Peritoneum (tissue), 1 donor: ENCODE results near the gene XKR3.

DNA sequence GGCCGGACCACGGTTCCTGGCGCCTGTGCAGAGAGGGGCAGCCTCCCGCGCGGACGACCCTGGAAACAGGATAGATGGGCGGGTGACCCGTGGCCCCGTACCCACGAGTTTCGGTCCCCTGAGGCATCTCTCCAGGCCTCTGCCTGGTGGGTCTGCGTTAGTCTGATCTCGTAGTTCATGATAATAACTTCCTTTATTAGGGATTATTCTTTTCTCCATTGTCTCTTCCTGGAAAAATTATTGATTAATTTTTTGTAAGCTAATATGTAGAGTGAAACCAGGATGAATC lies 2925.4 kb upstream of the OR11H1 start:
- PRO-cap, result no peak

DNA sequence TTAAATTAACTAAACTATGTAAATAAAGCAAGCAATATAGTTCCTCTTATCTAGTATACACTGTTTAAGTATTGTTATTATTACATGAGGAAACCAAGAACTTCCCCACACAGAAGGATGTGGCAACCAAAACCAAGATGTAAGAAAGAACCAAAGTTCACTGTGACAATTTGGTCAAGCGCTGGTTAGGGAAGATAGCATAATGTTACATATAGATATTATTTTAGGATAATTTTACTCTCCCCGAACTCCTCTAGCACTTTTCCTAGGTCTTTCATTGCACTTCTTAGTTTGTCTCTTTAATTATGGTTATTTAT lies 103.2 kb downstream of the XKR3 start:
- PRO-cap, result no peak

DNA sequence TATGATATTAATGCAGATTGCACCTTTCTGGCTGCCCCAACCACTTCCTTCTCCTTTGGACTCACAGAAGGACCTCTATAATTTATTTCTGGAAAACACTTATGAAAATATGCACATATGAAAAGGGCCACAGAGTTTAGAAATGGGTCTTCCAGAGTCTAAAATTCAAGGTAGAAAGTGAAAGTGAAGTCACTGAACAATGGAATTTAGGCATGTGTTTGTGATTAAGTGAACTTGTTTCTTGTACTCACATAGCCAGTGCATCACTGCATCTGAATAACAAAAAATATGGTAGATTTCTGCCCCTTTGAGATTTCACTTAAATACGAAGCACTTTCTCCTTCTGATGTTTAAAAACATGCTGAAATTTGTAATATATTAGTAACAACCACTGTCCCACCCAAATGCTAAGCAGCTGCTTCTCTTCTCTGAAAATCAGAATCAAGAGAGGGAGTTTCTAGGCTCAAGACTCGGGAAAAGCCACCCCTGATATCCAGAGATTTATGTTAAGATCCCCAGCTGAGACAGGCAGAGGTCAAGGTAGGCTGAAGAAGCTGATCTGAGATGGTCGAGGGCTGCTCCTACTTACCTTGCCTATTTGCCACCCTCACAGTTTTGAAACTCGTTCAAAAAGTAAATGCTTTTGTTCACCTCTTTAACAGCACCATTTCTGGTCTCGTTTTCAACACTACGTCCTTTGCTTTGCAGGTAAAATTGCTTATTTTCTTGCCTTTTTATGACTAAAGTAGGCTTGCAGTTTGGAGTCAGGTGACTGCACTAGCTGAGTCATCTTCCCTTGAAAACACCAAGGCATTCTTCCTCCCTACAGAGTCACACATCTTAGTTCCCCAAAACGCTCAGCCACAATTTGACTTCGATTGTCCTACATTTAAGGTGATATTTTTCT lies at the start of gene XKR3:
Gene XKR3, minus strand, starts transcription at position 710 of the 907 bp plus-strand sequence.
- PRO-cap, result no peak

DNA sequence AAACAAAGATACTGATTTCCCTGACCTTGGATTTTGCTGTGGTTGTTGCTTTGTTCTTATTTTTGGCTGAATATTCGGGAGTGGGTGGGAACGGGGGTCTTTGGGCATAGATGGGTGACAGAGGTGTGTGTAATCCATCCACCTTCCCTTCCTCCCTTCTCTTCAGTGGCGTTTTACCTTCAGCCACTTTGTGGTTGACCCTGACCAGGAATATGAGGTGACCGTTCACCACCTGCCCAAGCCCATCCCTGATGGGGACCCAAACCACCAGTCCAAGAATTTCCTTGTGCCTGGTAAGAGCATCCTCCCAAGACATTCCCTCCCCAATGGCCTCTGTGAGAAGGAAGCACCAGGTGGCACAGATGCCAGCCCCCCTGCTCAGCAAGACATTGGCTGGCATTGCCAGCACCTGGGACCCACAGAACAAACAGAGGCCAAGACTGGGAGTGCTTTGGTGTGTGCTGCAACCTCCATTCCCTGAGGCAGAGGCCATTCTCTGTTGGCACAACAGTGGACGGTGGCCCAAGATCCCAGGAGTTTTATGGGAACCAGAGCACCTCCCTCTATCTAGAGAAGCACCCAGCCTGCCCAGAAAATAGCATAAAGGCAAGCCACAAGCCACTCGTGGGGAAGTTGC lies 15.5 kb downstream of the IL17RA start:
- PRO-cap, result no peak

DNA sequence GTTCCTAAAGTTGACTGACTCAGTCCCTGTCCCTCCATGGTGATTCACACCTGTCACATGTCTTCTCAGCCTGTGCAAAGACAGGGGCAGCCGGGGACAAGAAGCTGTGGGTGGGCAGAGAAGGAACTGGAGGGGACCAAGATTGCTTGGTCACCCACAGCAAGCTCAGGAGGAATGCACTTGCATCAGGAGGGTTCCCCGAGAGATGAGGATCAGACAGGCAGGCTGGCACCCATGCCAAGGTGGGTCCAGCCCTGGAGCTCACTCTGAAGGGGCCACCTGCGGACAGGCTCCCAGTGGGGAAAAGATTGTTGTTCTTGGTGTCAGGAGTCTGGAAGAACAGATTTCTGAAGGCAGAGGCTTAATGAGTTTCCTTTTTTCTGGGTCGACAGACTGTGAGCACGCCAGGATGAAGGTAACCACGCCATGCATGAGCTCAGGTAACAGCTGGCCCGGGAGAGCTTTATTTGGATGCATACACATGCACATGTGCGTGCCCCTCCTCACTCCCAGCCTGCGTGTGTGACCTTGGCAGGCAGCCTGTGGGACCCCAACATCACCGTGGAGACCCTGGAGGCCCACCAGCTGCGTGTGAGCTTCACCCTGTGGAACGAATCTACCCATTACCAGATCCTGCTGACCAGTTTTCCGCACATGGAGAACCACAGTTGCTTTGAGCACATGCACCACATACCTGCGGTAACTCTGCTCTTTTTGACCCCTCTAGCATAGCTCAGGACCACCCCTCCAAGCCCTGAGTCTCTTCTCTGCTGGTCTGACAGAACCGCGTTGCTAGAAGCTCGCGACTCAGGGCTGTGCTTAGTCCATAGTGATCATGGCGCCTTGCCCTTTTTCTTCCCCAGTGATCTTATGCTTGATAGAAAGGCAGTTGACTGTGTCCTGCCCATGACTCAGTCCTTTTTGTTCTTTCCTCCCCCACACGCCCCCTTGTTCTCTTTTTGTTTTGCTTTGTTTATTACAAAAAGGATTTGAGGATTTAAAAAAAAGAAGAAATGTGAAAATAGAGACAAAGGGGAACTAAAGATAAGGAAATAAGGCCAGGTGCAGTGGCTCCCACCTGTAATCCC lies 17.1 kb downstream of the IL17RA start:
- PRO-cap, result no peak

DNA sequence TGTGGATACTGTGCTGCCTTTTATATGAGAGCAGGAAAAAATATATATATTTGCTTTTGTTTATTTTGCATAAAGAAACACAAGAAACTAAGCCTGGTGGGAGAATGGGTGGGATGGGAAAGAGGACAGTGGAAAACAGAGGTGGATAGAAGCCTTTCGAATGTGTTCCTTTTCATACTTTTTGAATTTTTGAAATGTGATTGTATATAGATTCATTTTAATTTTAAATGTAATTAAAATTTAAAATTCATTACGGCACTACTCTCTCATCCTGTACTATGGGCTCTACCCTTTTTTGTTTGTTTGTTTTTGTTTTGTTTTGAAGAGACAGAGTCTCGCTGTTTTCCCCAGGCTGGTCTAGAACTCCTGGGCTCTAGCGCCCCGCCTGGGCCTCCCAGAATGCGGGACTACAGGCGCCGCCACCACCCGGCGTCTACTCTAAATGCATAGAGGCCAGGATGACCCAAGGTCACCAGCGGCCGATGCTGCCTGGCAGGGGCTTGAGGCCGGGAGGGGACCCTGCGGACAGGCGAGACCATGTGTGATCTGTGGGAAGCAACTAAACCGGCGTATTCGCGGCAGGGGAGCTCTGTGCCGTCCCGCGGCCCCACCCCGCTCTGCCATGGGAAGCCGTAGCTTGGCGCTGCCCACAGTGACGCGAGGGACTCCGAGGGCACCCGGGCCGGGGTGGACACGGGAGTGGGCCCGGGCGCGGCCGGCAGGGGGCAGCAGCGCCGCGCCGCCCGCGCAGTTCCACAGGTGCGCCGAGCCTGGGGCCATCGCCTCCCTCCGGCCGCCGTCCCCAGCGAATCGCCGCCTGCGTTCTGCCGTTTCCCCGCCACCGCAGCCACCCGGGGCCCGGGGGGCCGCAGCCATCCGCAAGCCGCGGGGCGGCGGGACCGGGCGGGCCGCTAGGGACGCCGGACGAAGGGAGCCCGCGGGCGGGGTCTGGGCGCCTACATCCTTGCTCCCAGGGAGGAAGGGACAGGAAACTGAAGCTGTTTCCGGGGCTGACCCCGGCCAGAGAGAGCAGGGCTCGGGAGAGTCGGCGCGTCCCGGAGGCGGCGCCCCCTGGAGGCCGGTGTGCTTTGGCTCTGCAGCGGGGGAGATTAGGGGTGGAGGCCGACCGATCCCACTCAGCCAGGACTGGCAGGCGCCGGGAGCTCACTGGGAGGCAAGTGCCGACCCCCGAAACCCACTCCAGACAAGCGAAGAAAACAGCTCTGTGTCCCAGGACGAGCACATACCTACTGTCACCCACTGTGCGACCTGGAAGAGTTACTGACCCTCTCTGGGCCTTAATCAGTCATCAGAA lies 12.3 kb upstream of the HDHD5 start:
- PRO-cap, result bidirectional peak, plus-strand start at position 808 of the sequence, minus-strand start at position 618 of the sequence

GRCh38 chr22:17243941-17244355 lies 24.7 kb upstream of the ADA2 start:
- PRO-cap, result no peak

GRCh38 chr22:17477319-17477999 lies 85.8 kb upstream of the SLC25A18 start:
- PRO-cap, result no peak

DNA sequence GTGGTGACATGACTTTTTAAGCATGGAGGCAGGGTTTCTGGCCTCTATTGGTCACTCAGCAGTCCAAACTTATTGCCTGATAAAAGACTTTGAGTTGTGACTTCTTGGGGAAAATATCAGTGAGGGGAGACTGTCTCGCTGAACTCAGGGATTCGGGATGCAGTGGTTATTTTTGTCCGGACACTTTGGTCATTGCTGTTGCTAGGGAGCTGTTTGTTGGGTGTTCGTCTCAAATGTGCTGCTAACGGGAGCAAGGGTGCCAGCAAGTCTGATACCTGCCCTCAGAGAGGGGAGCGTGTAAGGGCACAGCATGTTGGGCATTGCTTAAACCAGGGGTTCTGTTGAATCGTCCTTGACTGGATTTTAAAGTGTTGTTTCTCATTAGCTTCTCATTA lies 49.3 kb upstream of the SLC25A18 start:
- PRO-cap, result no peak

DNA sequence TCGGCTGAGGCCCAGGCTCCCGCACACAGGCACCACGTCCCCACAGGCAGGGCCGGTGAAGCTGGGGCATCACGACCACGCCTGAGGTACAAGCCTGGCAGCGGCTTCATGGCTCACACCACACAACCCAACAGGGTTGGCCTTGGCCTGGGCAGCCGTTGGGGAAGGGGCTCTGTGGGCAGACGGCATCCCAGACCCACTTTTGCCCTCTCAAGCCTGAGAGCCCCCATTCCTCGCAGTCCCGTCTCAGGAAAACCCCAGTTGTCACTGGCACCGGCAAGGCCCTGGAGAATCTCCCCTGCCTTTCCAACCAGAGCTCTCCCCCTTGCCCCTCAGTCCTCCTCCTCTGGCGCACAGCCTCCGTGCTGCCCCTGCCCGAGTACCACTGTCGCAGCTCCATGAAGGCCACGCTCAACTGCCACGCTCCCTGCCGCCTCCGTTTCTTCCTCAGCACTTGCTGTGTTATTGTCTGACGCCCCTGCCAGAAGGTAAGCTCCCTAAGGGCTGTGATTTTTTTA lies 34.5 kb downstream of the BID start:
- PRO-cap, result no peak

DNA sequence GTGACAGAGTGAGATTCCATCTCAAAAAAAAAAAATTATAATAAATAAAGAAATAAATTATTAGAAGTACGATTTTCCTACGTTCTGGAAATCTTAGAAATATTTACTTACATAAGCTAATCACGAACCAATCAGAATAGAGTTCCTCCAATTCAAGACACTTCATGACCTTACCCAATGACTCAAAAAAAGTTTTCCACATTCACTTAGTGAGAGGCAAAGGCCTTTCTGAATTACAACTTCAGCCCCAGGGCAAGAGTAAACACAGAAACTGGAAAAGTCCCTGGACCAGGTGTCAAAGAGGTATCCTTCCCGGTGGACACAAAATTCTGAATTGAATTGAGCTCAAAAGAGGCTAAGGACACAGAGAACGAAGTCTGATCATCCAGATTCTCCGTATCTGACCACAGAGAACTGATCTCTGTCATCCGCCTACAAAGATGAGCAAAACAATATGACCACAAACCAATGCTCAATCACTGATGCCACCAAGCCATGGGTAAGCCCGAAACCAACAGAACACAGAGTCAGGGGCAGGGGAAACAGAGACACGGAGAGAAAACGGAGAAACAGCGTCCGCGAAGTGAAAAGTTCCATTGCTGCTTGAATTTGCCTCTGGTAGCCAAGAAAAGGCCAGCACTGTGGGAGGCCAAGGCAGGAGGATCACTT lies 6.9 kb downstream of the BID start:
- PRO-cap, result no peak

- PRO-cap, result no peak
Measured at GRCh38 chr22:17822819-17823599, 48.7 kb upstream of the BID start.

DNA sequence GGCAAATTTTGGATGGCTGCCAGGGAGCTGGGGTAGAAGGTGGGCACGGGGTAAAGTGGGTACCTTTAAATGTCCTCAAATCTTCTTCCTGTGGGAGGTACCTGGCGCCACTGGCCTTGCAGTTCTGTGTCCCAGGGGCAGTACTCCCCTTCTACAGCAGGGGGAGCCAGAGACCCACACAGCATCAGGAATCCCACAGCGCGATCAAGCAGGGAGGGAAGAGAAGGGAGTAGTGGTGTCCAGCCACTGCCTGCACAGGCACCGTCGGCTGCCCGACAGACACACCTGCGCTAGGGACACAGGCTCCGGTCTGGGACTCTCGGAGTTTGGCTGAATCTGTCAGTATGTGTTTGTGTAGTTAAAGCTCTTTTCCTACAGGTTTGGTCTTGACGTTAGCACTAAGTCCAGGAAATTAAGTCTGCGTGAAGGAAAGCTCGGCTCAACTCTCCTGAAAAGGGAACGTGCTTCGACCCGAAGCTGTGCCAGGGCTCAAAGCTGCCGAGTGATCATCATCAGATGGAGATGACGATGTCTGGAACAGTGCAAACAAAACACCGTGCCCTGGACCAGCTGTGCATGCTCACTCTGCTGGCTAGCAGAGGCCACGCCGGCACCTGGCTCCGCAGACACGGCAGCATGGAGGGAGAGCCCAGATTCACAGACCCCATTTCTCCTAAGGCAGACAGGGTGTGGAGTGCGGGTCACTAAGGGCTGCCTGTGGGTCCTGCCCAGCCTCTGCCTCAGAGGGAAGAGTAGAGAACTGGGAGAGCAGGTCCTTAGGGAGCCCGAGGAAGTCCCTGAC lies 55.9 kb upstream of the BID start:
- PRO-cap, result no peak

DNA sequence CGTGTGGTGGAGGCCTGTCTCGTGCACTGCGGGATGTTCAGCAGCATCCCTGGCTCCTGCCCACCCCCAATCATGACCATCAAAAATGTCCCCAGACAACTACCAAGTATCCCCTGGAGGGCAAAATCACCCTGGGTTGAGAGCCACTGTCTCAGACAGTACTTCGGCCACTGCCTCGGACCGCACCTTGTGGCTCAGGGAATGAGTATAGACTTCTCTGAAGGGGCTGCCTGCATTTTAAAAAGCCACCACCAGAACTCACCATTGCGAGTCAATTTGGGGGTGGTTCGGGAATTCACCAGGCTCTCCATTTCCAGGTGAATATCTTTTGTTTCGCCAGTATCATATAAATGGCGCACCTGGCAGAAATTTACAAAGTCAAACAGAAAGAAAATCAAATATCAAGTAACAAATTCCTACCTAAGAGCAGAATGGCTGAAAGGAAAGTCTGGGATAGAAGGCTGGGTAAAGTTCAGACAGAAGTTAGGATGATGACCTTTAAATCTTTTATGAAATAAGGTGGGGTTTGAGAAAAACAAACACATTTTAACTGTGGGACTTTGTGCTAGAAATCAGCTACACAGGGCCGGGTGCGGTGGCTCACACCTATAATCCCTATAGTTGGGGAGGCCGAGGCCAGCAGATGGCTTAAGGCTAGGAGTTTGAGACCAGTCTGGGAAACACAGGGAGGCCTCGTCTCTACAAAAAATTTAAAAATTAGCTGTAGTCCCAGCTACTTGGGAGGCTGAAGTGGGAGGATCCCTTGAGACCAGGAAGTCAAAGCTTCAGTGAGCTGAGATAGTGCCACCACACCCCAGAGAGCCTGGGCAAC lies 119.5 kb upstream of the BID start:
- PRO-cap, result no peak

- PRO-cap, result no peak
Measured at GRCh38 chr22:17895986-17896942, 122.0 kb upstream of the BID start.

GRCh38 chr22:17954248-17954914 lies 70.0 kb downstream of the MICAL3 start:
- PRO-cap, result no peak

GRCh38 chr22:17969540-17970389 lies 54.6 kb downstream of the MICAL3 start:
- PRO-cap, result no peak

DNA sequence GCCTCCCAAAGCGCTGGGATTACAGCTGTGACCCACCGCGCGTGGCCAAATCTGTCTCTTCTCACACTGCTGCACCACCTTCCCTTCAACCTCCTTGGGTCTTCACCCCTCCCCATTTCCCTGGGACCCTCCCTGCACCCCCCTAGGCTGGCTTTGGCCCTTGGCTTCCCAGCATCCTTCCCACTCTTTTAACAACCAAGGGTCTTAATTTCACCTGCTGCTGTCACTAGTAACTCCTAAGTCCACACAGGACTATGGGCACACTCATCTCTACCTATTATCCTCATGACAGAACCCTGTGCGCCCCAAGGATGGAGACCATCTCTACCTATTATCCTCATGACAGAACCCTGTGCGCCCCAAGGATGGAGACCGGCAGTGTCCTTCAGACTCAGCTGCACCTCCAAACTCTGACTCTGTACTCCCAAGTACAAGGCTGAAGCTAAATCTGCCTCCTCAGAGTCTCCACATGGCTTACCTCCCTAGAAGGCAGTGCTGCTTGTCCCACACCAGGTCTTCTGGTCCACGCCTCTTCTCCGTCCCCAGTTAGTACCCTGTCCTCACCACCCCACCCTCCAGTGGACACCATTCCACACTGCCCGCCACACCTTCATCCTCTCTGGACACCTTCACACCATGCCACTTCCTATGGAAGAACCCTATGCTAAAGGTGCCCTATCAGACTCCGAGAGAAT lies 41.1 kb downstream of the MICAL3 start:
- PRO-cap, result no peak

DNA sequence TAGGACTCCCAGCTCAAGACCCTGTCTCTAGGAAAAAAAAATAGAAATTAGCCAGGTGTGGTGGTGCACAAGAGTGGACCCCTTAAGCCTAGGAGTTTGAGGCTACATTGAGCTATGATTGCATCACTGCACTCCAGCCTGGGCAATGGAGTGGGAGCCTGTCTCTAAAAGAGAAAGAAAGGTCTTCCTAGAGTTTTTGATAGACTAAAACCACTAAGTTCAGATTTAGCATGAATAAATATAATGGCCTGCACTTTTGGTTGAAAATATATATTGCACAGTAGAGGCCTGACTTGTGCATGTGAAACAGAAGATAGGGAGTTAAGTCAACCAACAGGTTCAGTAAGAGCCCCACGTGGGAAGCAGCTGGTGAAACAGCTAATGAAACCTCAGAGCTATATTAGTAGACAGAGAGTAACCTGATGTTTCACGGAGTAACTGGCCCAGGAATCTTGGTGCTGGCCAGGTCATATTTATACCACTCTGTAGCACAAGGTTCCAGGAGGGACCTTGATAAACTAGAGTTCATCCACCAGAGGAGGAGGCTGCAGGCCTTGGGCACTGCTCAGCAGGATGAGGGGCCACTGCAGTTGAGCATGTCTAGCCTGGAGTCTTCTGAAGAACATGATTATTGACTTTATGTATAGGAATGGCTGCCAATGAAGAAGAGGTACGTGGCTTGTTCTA lies 4.7 kb upstream of the MICAL3 start:
- PRO-cap, result no peak

GRCh38 chr22:18061031-18061935 lies 16.5 kb upstream of the PEX26 start:
- PRO-cap, result no peak